SJSA1 (cell line): ENCODE measurements around the genes TMEM72 and AGAP4.

- RAMPAGE, long total RNA: no peak
Measured at GRCh38 chr10:44253855-44254066, 131.1 kb downstream of the CXCL12 start.

DNA sequence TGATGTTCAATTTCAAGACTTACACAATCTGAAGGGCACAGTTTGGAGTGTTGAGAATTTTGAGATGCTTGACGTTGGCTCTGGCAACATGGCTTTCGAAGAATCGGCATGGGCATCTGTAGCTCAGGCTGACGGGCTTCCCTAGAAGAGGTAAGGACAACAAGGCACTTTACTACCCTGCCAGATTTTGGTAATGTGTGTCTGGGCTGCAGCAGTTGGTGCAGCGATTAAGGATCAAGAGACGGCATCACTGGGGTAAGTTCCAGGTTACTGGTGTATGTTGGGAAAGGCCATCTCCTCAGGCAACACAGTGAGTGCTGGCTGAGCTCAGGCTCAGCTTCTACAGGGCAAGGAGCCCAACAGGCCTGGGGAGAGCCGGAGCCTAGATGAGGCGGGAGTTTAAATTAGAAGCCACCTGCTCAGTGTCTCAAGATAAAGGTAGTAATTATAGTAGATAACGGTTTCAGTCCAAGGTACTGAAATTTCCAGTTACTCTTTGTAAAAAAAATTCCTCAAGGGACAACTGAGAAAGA is 4.1 kb downstream of the CXCL12 start:
- RAMPAGE, long total RNA: no peak

DNA sequence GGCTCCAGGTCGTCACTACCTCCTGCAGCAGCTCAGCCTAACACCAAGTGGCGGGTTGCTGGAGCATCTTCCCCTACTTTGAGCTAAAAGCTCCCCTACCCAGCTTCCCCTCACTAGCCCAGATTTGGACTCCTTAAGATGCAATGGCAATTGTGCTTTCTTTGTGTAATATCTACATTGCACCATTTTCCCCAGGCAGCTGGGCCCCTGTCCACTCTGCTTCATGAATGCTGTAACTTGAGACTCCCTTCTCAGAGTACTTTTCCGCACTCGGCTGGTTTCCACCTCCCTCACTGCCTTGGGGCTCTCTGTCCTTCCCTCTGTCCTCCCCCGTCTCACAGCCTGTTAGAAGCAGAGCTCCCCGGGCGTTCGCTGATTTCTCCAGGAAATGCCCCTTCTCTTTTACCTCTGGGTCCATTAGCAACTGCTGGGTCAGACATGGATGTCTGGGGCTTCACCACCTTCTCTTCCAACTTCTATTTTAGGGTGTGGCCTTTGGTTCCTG is 3.1 kb upstream of the TMEM72 start:
- RAMPAGE, long total RNA: no peak

- RAMPAGE, long total RNA: no peak
Measured at GRCh38 chr10:44911116-44911678, at the start of gene TMEM72. TMEM72 (plus strand) TSS chr10:44911337.

DNA sequence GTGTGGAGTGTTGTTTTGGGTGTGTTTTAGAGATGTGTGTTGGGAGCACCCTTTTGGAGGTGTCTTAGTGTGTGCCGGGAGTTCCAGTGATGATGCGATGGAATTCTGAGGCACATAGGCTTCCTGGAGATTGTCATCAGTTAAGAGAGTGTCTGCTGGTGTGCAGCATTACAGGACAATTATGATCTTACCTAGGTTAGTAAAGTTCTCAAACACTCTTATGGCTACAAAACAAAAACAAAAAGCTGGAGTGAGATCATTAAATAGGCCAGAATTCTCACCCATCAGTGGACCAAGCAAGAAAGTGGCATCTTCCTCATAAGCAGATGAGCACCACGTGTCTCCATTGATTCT is 22.6 kb upstream of the RASSF4 start:
- RAMPAGE, long total RNA: no peak

GRCh38 chr10:44968123-44968480 is 8.5 kb downstream of the RASSF4 start:
- RAMPAGE, long total RNA: no peak

GRCh38 chr10:44980580-44981101 is 2.0 kb upstream of the DEPP1 start:
- RAMPAGE, long total RNA: no peak

GRCh38 chr10:44982552-44983027 is 4.0 kb upstream of the DEPP1 start:
- RAMPAGE, long total RNA: no peak

- RAMPAGE, long total RNA: no peak
Measured at GRCh38 chr10:44995797-44996803, 4.6 kb upstream of the ZNF22 start.

GRCh38 chr10:45372920-45373501 is 1.0 kb upstream of the ALOX5 start:
- RAMPAGE, long total RNA: no peak

GRCh38 chr10:45380854-45381370 is 6.9 kb downstream of the ALOX5 start:
- RAMPAGE, long total RNA: no peak

DNA sequence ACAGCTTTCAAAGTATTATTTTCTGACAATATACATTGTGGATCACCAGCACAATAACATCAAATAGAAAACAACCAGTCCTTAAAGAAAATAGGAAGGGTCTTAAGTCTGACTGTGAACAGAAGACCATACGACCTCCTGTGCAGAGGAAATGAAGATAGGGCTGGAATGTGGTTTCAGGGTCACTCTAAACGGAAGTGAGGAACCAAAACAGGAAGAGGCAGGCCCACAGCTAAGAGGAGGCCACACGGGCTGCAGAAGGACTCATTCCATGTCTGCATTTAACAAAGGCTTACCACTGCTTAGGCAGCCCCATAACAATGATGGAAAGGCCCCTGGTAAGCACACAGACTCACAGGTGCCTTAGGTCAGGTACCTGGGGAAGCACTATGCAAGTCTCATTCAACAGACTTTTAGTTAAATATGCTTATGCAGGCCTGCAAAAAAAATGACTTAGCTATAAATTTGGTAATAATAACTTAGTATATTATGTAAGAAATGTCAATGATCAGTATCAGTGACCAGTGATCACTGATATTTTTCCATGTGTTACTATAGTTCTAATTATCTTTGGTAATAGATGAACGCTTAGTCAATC is 22.4 kb upstream of the MARCHF8 start:
- RAMPAGE, long total RNA: no peak

- RAMPAGE, long total RNA: no peak
Measured at GRCh38 chr10:45673260-45673592, 654 bp upstream of the ZFAND4 start.

DNA sequence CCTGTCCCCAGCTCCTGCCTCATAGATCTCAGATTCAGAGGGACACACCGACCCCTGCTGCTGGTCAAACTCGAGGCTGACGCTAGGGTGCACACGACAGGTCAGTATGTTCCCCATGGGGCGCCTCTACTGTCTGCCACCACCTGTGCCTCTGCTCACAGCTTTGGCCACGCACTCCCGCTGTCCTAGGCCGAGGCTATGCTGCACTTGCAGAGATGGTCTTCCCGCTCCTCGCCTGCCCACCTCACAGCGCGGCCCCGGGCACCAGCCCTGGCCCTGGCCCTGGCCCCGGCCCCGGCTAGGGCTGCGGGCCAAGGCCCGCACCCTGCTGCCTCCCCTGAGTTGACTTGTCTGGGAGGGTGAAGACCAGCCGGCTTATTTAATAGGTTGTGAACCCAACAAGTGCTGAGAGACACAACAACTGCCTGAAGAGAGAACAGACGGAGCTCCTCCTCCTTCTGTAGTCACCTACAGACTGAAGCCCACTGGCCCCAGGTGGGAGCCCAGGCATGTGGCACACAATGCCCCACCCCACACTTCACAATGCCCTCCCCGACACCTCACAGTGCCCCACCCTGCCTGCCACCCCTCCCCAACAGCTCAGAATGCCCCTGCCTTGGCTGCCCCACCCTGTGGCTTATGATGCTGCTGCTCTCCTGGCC is at the start of gene AGAP4:
Gene AGAP4, minus strand, starts transcription at position 270 of the 662 bp plus-strand sequence.
- RAMPAGE, long total RNA: no peak

DNA sequence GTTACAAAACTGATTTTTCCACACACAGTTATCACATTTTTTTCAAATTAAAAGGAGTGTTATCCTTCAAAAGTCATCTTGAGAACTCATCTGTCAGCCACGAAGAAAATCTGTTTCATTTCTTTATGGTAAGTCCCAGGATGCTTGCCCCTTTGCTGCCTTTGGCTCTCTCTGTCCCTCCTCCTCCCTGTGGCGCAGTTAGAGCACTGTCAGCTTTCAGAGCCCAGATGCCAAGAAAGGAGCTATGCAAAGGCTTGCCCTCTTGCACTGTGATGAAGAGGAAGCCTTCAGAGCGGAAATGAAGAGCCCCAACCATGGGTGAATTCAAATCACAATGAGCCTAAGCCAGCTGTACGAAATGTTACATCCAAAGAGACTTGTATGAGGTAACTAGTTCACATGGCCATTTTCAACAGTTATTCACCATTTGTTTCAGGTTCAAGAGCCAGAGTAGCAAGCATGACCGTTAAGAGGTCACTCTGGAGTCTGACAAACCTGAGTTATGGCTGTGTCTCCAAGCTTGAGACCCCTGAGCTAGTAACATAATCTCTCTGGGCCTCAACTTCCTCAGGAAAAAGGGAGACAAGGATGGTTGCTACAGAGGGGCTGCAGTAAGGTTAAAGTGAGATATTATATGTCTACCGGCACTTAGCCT is 10.5 kb downstream of the NCOA4 start:
- RAMPAGE, long total RNA: no peak

- RAMPAGE, long total RNA: no peak
Measured at GRCh38 chr10:46033518-46034259, 3.3 kb upstream of the NCOA4 start.

DNA sequence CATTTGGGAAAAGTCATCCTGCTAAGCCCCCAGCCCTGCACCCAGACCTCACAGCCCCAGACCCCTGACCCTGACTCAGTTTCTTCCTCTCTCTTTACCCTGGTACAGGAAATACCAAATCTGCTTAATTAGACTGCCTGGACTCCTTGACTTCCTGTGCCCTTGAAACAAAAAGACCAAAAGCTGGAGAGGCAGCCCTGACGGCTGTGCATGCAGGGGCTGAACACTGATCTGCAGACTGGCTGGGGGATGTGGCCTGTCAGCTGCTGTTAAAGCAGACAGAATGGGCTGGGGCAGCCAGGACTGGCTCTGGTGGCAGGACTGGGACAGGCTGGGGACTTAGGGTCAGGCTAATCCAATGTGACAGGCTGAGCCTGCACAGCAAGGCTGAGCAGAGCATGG is 14.8 kb upstream of the ANTXRL start:
- RAMPAGE, long total RNA: no peak

DNA sequence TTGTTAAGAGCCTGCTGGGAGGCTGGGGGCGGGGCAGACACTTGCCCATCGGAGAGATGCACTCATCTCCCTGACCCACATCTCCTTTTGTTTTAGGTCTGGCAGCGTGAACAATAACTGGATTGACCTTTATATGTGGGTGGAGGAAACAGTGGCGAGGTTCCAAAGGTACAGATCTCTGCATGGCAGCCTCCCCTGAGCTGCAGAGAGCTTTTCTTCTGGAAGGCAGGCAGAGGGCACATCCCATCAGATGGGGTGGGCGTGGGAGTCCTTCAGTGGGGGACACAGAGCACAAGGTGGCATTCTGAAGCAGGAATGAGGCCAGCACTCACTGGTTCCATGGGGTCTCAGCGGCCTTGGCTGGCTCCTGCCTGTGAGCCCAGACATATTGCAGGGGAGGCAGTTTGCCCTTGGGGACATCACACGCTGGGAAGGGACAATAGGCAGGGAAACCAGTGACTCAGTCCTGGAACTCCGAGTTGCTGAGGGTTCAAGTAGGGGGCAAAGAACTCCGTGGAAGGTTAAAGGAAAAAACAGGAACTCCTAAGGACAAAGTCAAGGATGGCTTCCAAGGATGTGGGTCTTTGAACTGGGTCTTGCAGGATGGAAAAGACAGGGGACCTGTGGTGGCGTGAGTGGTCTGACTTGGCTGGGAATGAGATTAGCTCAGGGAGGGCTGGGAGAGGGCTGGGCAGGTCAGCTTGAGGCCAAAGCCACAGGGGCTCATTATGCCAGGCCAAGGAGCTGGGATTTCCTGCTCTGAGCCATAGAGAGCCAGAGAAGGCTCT is 5.4 kb downstream of the ANTXRL start:
- RAMPAGE, long total RNA: no peak

DNA sequence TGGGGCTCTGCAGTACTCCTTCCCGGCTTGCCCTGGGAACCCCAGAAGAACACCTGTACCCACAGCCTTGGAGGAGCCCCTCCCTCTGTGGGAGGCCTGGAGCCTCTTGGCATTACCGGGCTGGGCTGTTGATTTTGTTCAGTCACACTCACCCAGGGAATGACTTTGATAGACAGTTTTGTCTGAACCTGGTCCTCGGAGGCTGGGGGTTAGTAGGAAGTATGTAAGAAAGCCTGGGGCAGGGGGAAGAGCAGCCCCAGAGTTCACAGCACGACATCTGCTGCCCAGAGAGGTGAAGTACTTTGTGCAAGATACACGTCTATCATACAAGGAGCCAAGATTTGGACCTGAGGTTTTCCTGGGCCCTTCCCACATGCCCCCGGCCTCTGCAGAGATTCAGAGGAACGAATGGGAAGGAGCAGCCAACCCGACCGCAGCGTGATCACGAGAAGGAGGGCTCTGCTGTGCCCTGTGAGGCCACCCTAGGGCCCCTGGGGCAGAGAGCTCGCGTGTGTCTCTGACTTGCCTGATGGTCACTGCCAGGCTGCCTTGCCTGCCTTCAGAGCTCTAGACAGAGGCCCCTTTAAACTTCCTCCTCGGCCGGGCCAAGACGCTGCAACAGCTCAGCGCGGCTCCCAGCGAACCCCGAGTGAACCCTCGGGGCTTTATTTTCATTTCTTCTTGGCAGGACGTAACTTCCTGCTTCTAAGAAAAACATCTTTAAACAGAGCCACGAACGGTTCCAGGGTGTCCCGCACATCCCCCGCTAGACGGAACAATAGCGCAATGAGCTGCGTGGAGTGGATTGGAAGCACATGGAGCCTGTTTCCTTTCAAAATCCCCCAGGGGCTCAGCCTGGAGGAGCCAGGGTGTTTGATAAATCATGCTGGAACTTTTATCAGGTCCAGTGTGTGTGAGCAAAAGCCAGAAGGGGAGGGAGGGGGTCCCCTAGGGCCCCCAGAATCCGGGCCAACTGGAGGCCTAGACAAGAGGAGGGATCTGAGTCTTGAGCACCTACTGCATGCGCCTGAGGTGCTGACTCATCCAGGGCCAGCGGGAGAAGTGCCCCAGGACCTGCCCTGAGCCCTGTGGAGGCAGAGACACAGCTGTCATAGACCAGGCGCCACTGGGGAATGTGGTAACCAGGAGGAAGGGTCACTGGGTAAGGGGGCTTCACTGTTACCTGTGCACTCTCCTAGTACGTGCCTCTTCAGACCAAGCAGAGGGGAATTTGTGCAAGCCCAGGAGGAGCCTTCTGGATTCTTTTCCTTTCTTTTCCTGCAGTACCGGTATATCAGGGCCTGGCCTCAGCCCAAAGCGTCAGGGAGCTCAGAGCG is 134.2 kb upstream of the GDF10 start:
- RAMPAGE, long total RNA: no peak

DNA sequence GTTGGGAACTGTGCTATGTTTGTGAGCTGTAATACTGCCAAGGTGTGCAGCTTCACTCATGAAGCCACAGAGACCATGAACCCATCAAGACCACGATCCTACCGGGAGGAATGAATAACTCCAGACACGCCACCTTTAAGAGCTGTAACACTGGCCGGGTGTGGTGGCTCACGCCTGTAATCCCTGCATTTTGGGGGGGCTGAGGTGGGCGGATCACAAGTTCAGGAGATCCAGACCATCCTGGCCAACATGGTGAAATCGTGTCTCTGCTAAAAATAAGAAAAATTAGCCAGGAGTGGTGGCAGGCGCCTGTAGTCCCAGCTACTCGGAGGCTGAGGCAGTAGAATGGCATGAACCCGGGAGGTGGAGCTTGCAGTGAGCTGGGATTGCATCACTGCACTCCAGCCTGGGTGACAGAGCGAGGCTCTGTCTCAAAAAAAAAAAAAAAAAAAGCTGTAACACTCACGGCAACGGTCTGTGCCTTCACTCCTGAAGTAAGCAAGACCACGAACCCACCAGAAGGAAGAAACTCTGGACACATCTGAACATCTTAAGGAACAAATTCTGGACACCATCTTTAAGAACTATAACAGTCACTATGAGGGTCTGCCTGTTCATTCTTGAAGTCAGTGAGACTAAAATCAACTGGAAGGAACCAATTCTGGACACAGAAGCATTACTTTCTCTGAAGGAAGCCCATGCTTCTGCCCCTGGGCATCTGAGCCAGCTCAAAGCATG is 132.7 kb upstream of the GDF10 start:
- RAMPAGE, long total RNA: no peak